ENCODE measurements around a stretch of chr15.

- PRO-cap, 8 experiments = no peak in any of the 8 experiments
Measured at GRCh38 chr15:98785502-98786695, 137.6 kb downstream of the IGF1R start.

DNA sequence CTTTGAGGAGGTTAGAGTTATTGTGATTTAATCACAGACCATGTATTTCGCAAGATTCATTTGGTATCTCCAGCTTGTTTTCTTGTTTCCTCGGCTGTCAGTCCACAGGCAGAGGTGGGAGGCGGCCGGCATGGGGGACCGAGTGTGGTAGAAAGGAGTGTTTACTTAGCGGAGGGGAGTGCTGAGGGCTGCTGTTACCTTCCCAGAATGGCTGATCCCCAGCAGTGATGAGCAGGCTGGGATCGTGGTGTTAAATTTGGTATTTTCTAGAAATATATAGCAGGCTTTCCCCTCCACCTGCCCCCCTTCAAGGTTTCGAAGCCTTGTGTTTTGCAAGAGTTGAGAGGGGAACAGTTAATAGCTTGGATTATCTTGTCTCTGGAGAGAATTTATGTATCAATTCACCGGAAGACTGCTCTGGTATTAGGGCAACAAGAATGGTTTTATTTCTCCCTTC is 151.2 kb downstream of the IGF1R start:
- PRO-cap, 8 experiments = no peak in any of the 8 experiments

DNA sequence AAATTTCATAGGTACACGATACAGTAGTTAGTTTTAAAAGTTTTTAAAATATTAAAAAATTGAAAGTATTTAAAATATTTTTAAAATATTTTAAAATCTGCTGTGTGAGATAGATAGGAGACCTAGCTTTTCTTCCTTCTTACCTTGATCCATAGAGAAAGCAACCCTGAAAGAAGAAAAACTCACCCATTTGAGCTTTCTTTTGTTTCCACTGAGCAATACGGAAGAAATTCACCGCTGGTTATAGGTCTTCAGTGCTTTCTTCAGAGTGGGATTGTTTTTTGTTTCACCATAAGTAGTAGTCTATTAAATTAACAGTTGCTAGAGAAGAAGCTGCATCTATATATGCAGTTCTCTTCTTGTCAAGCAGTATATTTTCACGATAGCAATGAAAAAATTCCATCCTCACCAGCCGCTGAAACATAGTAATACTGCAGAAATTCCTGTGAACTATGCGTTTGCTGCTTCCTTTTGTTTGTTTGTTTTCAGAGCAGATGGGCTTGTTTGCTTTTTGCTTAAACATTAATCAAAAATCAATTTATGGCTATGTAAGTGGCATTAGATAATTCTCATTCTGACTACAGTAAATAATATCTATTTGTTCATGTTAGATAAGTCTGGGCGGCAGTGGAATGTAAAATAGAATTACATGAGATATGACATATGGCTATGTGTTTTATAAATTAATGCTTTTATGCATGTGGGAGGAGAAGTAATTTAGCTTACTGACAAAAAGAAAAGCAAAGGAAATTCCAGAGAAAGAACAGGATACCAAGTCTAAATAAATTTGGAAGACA is 163.9 kb downstream of the PGPEP1L start:
- PRO-cap, 8 experiments = no peak in any of the 8 experiments

GRCh38 chr15:98923104-98923778 is 84.4 kb downstream of the PGPEP1L start:
- PRO-cap, 8 experiments = no peak in any of the 8 experiments

- PRO-cap, 8 experiments = peak in 1 of 8 experiments; most common plus-strand start chr15:99421339 (in 1); most common minus-strand start chr15:99421175 (in 1)
Measured at GRCh38 chr15:99421124-99421532, 144.7 kb upstream of the MEF2A start.

DNA sequence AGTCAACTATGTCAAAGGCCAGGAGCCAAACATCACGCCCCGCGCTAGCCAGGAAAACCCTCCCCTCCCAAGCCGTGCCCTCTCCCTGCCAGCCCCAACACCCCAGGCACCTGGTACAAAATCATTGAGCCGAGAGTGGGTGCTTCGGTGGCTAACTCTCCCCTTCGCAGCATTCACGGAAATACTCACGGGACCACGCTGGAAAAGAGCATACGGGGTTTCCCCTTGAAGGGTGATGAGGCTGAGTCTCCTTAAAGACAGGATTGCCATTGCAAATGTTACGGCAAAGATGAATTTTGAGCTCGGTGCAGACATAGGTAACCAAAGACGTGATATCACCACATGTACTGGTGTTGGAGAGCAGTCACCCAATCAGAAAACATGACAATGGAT is 123.1 kb upstream of the MEF2A start:
- PRO-cap, 8 experiments = no peak in any of the 8 experiments

GRCh38 chr15:99508715-99508947 is 57.2 kb upstream of the MEF2A start:
- PRO-cap, 8 experiments = no peak in any of the 8 experiments

GRCh38 chr15:99705605-99705895 is 27.7 kb downstream of the LYSMD4 start:
- PRO-cap, 8 experiments = no peak in any of the 8 experiments

DNA sequence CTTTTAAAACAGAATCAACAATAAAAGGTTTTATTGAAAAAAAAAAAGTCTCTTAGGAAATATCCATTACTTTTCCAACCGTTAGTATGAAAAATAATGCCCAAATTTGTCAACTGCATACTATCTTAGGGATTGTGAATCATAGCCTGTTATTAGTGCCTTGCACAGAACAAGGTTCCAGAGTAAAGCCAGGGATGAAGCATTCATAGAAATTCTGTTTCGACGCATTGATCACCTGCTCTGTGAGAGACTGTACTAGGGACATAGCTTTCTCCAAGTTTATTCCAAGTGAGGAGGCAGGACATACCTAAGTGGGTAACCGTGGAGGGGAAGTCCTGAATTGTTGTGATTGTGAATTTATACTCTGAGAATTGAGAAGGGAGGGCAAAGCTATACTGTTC is 25.3 kb downstream of the LYSMD4 start:
- PRO-cap, 8 experiments = no peak in any of the 8 experiments

- PRO-cap, 8 experiments = no peak in any of the 8 experiments
Measured at GRCh38 chr15:99720885-99721239, 12.4 kb downstream of the LYSMD4 start.

DNA sequence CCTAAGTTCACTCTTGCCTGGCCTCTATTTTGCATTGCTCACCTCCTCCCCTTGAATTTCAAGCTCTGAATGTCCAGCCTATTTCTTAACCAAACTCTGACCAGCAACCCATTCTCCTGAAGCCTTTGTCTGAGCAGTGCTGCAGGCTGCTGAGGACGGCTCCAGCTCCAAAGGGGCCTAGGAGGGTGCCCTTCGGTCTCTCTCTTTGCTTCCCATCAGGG is 262.0 kb upstream of the LYSMD4 start:
- PRO-cap, 8 experiments = no peak in any of the 8 experiments

- PRO-cap, 8 experiments = no peak in any of the 8 experiments
Measured at GRCh38 chr15:100417143-100417428, 75.3 kb upstream of the ADAMTS17 start.

- PRO-cap, 8 experiments = no peak in any of the 8 experiments
Measured at GRCh38 chr15:100569508-100569864, 32.5 kb downstream of the LINS1 start.

DNA sequence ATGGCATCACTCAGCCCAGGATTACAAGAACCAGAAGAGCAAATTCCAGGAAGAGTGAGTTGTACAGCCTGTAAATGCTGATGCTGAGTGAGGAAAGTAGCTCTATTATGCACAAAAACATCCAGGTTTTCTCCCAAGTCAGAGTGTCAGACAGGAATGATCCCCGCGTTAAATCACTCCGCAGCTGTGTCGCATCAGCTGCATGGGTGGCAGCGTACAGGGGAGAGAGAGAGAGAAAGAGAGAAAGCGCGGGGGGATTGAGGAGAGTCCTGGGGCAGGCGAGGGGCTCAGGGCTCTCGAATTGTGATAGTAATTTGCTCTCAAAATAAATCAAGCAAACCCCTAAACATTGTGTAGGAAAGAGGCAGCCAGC is 85.5 kb downstream of the ASB7 start:
- PRO-cap, 8 experiments = no peak in any of the 8 experiments

DNA sequence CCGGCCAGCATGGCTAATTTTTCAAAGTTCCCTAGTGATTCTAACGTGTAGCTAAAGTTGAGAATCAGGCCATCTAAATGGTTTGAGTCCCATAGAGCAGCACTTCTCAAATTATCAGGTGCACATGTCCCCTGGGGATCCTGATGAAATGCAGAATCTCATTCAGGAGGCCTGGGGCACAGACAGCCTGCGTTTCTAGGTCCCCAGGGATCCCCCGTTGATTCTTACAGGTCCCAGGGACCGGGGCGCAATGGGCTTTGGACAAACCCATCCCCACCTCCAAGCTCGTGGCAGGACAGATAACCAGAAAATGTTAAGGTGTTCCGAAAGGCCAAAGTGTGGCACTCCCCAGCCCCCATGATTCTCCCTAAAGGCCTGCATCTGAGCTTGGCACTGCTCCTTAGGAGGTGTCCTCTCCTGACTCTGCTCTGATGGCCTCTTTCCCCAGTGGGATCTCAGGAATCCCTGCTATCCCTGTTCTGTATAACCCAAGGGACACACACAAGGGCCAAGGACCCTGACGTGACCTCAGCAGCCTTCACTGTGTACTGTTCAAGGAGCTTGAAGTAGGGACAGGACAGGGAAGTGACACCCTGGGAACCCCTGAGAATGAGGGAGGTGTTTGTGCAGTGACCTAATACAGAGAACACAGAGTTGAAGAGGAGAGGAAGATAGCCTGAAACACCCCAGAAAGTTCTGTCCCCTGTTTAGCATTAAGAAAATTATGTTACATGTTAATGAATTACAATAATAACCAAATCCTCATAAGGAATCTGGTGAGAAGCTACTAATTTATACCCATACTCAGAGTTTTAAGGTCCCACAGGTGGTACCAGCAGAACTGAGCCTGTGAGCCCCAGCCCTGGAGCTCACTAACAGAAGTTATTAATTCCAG is 8.1 kb downstream of the LRRK1 start:
- PRO-cap, 8 experiments = no peak in any of the 8 experiments

GRCh38 chr15:100987001-100987494 is 67.9 kb downstream of the LRRK1 start:
- PRO-cap, 8 experiments = no peak in any of the 8 experiments

DNA sequence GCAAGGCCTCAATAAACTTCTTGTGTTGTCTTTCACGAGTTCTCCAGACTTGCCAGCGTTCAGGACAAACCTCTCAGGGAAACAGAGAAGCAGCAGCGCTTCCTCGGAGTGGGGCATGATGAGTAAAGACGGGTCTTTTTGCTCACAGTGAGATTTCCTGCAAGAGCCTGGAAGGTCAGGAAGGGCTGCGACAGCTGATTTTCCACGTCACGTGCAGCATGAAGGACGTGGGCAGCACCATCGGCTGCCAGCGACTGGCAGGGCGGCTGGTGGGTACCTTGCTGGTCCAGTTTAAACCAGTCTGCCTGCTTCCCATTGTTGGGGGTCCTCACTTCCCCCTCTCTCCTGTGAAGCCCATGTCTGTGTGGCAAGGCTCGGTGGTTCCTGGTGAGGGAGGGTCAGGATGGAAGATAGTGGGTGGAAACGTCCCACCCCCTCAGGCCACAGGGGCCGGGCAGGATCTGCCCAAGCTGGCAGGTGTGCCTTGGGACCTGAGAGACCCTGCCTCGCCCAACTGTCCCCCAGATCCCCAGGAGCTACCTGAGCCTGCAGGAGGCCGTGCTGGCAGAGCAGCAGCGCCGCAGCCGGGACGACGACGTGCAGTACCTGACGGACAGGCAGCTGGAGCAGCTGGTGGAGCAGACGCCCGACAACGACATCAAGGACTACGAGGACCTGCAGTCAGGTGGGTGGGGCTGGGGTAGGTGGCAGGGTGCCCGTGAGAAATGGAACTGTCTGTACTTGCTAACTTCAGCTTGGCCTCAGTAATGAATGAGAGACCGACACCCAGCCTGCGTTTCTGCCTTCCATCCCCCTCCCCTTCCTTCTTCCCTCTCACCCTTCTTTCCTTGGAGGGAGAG is 108.2 kb downstream of the LRRK1 start:
- PRO-cap, 8 experiments = no peak in any of the 8 experiments

- PRO-cap, 8 experiments = no peak in any of the 8 experiments
Measured at GRCh38 chr15:101045251-101045591, 126.1 kb downstream of the LRRK1 start.

- PRO-cap, 8 experiments = peak in 3 of 8 experiments; most common plus-strand start chr15:101121823 (in 3)
Measured at GRCh38 chr15:101121291-101122115, 130.3 kb downstream of the CHSY1 start.

DNA sequence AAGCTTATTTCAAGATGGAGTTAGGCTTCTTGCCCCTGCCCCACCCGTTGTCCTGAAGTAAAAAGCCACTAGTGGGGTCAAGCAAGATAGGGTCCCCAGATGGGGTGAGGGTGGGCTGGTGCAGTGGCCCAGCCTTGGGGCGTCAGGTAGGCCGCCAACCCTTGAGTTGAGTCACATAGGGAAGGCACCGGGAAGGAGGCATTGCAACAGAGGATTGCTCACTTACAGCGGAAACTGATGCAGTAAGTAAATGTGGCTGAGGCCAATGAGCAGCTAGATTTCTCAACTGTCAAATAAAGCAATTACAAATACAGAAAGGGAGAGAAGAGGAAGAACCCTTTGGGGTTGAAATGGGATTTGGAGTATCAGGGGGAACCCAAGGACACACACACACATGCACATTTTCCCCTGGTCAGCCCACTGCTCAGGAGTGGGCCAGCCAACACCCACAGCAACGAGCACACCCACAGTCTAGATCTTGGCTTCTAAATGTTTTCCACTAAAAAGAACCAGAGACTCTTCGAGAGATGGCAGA is 44.0 kb downstream of the CHSY1 start:
- PRO-cap, 8 experiments = peak in 3 of 8 experiments; most common plus-strand start position 333 of the sequence (in 3)

Measured in peripheral blood mononuclear cell (primary cell).